ENCODE measurements around a stretch of chr2.

GRCh38 chr2:9681405-9681805 lies 50.6 kb upstream of the YWHAQ start:
- PRO-cap = no peak
- RAMPAGE, long total RNA, 4 experiments = no peak in any of the 4 experiments

DNA sequence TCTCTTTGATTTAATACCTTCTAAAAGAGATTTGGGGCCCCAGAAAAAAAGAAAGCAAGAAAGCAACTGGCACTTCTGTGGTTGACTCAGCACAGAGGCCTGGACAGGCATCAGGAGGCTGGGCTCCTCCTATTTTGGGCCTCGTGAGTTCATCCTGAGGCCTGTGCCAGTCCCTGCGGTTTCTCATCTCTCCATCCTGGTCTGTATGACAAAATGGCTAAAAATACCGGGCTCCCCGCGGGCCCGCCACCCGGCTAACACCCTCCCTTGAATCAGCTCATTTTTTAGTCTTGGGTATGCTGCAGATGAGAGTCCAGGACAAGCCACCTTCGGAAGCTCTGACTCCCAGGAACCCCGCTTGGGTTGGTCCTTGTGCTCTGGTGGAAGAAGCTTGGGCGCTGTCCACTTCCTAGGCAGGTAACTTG lies 62.4 kb upstream of the YWHAQ start:
- PRO-cap = no peak
- RAMPAGE, long total RNA, 4 experiments = no peak in any of the 4 experiments

DNA sequence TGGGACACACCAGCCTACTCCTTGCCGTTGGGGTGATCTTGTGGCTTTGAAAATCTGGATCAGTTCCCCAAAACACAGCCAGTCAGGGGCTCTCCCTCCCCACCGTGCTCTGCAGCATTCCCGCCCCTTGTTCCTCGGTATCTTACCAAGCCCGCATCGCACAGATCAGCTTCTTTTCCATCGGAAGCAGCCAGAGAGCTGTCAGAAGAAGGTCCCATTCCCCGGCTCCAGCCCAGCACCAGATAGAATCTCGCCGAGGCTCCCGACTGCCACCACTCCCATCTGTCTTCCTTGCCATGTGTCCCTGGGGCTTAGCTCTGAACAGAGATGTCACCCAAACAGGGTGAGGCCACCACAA lies 70.3 kb upstream of the TAF1B start:
- PRO-cap = no peak
- RAMPAGE, long total RNA, 4 experiments = no peak in any of the 4 experiments

- PRO-cap = no peak
- RAMPAGE, long total RNA, 4 experiments = no peak in any of the 4 experiments
Measured at GRCh38 chr2:9782142-9782819, 61.0 kb upstream of the TAF1B start.

DNA sequence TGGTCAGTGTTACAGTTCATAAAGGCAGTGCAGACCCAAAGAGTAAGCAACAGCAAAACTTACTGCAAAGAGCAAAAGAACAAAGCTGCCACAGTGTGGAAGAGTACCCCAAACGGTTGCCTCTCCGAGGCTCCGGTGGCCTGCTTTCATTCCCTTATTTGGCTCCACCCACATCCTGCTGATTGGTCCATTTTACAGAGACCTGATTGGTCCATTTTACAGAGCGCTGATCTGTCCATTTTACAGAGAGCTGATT lies 37.6 kb upstream of the KLF11 start:
- PRO-cap = no peak
- RAMPAGE, long total RNA, 4 experiments = no peak in any of the 4 experiments

DNA sequence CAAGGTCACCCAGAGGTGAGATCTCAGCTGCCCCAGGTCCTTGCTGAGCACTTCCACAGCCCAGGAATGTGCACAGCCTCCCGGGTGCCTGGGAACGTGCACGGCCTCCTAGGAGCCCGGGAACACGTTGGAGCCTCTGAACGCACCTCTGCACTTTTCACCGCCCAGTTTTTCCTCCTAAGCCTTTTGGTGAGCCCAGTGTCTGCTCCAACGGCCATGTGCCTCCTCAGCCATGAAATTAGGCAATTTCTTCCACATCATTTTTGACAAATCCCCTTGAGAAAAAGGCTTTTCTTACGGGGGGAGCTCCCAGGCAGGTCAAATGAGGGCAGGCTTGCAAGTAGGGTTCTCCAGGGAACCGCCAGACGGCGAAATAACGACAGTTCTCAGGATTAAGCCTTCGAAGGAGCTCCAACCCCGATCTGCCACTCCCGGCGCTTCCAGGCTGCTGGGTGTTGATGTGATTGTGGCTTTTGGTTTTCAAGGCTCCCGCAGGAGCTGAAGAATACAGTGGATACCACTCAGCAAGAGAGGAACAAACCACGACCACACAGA lies 35.0 kb upstream of the KLF11 start:
- PRO-cap = no peak
- RAMPAGE, long total RNA, 4 experiments = no peak in any of the 4 experiments

- PRO-cap = no peak
- RAMPAGE, long total RNA, 4 experiments = no peak in any of the 4 experiments
Measured at GRCh38 chr2:10034164-10034816, 9.1 kb upstream of the KLF11 start.

GRCh38 chr2:10056982-10058269 lies 14.1 kb downstream of the KLF11 start:
- PRO-cap = unidirectional peak, minus-strand start at chr2:10057786
- RAMPAGE, long total RNA, 4 experiments = no peak in any of the 4 experiments

- PRO-cap = no peak
- RAMPAGE, long total RNA, 4 experiments = no peak in any of the 4 experiments
Measured at GRCh38 chr2:10190819-10191200, 68.3 kb downstream of the RRM2 start.

DNA sequence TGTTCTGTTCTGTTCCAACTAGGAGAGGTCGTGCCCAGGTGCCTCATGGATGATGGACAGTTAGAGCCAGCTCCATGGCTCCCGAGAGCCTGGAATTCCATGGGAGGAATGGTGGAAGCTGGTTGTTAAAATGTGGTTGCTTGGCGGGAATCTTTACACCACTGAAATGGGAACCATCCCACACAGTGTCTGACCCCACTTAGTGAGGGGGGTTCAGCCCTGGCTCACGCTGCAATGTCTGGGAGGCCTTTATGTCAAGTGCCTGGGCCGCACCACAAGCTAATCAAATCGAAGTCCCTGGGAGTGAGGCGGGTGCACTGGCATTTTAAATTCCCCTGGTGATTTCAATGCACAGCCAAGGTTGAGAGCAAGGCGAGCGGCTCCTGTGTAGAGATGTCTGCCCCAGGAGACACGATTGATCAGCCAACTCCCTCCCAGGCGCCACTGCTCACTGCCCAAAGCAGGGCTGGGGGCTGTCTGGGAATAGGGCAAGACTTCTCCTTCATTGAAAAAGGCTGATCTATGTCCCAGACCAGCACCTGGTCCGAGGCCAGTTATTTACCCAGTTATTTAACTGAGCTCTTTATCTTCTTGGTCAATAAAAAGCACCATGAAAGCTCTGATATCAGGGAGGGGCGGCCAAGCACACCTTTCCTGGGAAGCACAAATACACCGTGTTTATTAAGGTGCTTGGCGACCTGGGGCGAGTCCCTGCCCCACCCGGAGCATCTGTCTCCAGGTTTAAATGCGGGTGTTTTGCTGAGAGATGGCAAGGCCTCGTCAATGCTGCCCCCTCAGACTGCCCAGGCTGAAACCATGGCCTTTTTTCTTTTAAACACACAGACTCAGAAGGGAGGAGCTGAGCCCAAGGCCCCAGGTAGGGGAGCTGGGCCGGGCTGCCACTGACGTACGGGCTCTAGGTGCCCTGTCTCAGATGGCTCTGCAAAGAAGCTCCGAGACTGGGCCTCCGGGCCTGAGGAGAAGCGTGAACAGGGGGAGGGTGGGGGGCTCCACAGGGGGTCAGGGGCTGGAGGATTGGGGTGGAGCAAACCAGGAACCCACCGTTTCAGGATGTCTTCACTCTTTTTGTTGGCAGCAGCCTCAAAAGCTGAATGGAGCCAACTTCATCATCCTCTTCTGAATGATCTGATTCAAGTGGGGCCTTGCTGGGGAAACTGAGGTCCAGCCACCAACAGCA lies 74.0 kb upstream of the HPCAL1 start:
- PRO-cap = unidirectional peak, plus-strand start at position 744 of the sequence
- RAMPAGE, long total RNA, 4 experiments = no peak in any of the 4 experiments

- PRO-cap = no peak
- RAMPAGE, long total RNA, 4 experiments = no peak in any of the 4 experiments
Measured at GRCh38 chr2:10241660-10242141, 61.0 kb upstream of the HPCAL1 start.

GRCh38 chr2:10269935-10270602 lies 32.6 kb upstream of the HPCAL1 start:
- PRO-cap = bidirectional peak, plus-strand start at chr2:10270382, minus-strand start at chr2:10270234
- RAMPAGE, long total RNA, 4 experiments = no peak in any of the 4 experiments

DNA sequence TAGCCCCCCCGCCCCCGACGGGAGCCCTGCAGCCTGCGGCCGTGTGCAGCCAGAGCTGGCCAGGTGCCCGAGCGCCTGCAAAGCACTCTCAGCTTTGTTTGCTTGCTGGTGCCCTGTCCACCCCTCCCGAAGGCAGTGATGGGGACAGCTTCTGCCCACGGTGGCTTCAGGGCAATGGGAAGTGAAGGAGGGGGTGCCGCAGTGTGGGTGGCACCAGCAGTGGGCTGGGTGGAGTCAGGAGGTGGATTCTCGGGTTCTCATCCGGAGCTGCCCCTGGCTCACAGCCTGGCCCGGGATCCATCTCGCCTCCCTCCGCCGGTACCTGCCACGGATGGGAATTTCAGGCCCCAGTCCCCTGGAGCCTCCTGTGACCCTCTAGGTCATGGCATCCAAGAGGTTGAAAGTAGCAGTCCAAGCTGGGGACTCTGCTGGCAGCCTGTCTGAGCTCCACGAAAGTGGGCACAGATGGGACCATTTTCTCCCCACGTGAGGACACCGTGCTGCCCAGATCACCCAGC lies 15.9 kb upstream of the HPCAL1 start:
- PRO-cap = no peak
- RAMPAGE, long total RNA, 4 experiments = no peak in any of the 4 experiments

DNA sequence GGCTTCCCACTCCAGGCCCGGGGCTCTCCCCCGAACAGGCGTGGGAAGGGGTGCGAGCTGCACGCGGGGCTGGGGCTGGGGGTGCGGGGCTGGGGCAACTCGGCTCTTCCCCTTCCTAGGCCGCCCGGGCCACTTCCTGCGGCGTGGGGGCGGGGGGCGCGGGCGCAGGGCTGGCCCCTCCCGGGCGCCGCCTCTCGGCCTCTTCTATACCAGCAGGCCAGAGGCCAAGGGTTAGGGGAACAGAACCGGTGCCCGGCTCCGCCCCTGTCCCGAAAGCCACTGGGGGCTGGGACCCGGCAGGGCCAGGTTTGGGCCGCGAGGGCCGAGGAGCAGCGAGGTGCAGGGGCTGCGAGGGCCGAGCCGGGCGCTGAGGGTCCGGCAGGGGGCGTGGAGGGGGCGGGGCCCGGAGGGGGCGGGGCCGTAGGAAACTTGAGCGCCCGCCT lies 306 bp upstream of the HPCAL1 start:
- PRO-cap = bidirectional peak, plus-strand start at position 220 of the sequence, minus-strand start at position 135 of the sequence; bidirectional peak, plus-strand start at position 305 of the sequence, minus-strand start at position 281 of the sequence; bidirectional peak, plus-strand start outside the sequence, minus-strand start at position 389 of the sequence
- RAMPAGE, long total RNA, 4 experiments = no peak in any of the 4 experiments

GRCh38 chr2:10333099-10333527 lies 30.4 kb downstream of the HPCAL1 start:
- PRO-cap = no peak
- RAMPAGE, long total RNA, 4 experiments = no peak in any of the 4 experiments

DNA sequence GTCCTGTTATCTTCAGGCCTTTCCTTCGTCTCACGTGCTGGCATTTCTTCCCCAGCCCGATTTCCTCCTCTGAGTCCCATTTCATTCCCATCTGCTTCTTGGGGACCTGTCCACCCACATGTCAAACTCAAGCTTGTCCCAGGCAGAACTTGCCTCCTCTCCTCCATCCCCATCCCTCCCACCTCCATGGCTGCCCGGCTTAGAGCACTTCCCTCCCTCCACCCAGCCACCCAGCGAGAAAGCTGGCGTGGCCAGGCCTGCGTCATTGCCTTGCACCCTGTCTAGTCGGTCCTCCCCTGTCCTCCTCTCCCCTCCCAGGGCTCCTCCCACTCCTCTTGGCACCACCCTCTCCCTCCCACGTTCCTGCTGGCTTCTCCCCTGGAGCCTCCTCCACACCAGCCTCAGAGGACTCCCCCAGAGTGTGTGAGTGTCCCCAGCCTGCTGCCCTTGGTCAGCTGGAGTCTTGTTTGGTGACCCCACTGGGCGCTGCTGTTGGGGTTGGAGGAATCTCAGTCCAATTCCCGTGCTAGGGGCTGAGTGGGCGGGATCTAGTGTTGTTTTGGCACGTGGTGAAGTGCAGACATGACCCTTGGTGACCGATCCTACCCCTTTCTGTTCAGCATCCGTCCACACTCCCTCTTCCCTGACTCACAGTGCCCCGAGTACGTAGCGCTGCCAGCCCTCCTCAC lies 41.2 kb downstream of the ATP6V1C2 start:
- PRO-cap = no peak
- RAMPAGE, long total RNA, 4 experiments = no peak in any of the 4 experiments

- PRO-cap = no peak
- RAMPAGE, long total RNA, 4 experiments = no peak in any of the 4 experiments
Measured at GRCh38 chr2:10790634-10791379, 21.8 kb downstream of the PDIA6 start.

DNA sequence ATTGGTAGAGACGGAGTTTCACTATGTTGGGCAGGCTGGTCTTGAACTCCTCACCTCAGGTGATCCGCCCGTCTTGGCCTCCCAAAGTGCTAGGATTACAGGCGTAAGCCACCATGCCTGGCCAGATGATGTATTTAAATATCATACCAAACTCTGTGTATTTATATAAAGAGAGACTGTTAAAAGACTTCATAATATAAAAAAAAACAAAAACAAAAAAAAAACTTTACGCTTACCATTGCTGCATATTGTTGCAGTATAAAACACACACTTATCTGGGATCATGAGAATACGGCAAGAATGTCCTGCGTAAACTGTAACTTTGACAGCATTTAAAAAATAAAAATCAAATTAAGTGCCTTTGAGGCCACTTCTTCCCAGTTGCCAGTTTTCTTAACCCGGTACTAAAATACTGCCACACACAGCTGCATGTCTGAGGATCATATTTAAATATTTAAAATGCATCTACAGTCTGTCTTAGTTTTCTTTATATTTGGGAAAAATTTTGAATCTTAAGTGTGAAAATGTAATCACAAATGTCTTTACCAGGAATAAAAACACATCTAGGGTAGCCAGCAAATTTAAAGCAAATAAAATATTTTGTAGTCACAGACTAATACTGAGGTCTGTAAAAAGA lies 26.7 kb downstream of the SLC66A3 start:
- PRO-cap = no peak
- RAMPAGE, long total RNA, 4 experiments = no peak in any of the 4 experiments

DNA sequence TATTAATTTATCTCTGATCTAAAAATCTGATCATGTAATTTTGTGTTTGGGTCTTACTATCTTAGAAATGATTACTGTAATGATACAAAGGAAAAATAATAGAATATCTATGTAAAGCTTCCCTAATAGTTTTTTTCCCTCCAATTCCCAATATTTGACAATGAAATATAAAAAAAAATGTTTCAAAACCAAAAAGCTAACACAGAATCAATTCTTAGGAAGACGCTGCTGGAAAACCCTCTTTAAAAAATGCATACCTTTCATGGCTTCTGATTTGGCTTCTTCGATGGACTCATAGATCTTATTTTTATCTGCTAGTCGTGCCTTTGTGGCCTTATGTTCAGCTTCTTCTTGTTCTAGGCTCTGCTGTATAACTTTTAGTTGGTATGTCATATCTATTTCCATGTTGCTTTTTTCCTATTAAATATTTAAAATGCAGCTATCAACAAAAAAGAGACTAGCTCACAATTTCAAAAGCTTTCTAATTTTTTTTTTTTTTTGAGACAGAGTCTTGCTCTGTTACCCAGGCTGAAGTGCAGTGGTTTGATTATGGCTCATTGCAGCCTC lies 56.2 kb downstream of the SLC66A3 start:
- PRO-cap = no peak
- RAMPAGE, long total RNA, 4 experiments = no peak in any of the 4 experiments

GRCh38 chr2:11313109-11313928 lies 31.1 kb downstream of the ROCK2 start:
- PRO-cap = no peak
- RAMPAGE, long total RNA, 4 experiments = no peak in any of the 4 experiments